Colic lymph node (tissue), 1 donor: ENCODE results near the genes EPOR, ELAVL3, ZNF878 and THSD8.

- PRO-cap, result unidirectional peak, plus-strand start at chr19:11243570
Observed at GRCh38 chr19:11243023-11243939, 3.9 kb downstream of the ANGPTL8 start.

- PRO-cap, result no peak
Observed at GRCh38 chr19:11323907-11324905, 15.3 kb downstream of the RAB3D start.

- PRO-cap, result unidirectional peak, plus-strand start at chr19:11383119; unidirectional peak, plus-strand start at chr19:11383169
Observed at GRCh38 chr19:11382759-11383355, 1.3 kb downstream of the EPOR start.

DNA sequence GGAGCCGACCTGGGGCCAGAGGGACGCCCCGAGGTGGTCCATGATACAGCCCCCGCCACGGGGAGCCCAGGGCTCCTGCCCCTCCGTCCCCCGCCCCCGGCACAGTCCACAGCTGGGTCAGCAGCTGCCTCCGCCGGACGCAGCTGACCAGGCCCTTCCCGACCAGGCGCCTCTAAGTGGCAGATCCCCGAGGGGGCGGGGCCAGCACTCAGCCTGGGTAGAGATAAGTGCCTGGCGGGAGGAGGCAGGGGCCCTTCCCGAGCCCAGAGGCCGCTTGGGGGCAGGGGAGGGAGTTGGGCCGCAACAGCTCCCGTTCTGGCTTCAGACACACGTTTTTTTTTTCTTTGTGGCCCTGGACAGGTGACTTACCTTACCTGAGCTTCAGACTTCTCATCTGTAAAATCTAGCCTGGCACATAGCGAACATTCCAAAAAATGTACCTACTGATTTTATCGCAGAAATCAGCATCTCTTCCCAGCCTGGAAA is at the start of gene EPOR:
TSS of gene EPOR (minus strand) at position 149 of the 486 bp plus-strand sequence.
- PRO-cap, result unidirectional peak, minus-strand start at position 103 of the sequence; unidirectional peak, minus-strand start at position 148 of the sequence

- PRO-cap, result no peak
Observed at GRCh38 chr19:11480530-11481432, at the start of gene ELAVL3. ELAVL3 (minus strand) TSS chr19:11481046.

- PRO-cap, result no peak
Observed at GRCh38 chr19:11624084-11624476, 26.8 kb downstream of the ZNF627 start.

DNA sequence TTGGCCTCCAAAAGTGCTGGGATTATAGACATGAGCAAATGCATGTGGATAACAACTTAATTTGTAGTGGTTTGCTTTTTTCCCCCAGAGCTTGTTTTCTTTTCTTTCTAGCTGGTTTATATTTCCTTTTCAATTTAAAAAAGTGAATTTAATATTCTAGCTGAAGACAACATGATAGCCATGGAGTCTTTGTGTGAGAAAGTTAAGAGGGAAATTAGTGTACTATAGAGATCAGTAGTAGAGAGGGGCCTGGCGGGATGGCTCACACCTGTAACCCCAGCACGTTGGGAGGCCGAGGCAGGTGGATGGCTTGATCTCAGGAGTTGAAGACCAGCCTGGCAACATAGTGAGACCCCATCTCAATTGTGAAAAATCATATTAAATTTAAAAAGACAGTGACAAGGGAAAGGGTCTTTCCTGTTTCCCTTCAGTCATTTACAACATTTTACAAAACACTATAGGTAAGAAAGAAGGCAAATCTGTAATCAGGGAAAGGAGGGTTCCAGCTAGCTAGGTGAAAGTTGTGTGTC is 3.7 kb downstream of the ZNF763 start:
- PRO-cap, result no peak

DNA sequence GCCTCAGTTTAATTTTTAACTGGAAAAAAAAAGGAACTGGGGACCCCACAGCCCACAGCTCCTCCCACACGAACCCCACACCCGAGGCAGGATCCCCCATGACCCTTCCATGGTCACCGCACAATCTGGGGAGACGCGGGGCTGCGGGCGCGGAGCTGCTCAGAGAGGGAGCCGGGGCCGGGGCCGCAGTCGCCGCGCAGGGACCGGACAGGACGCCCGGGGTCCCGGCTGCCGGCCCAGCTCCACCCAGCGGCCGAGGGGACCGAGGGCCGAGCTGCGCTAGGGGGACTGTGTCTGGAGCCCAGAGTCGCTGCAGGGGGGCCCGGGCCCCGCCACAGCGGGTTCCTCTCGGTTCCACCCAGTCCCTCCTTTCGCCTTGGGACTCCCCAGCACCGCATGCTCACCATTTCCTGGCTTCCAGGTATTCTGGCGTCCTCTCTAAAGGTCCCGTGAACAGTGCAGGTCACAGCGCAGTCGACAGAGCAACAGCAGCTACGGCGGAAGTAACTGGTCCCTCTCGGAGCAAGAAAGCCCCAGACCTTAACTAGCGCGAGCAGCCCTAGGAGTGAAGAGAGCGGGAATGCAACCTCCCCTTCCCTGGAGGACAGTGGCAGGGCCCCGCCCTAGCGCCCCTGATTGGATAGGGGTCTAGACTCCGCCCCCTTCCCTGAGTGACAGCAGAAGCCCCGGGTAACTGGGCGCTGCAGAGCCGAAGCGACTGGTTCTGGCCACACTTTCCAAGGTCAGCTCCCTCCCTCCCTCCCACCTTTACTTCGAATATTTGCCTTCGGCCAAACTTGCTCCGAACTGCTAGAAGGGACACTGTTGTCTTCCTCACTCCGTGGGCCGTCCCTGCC is at the start of gene ZNF878:
TSS of gene ZNF878 (minus strand) at position 567 of the 857 bp plus-strand sequence.
- PRO-cap, result unidirectional peak, minus-strand start at position 567 of the sequence

- PRO-cap, result no peak
Observed at GRCh38 chr19:12400048-12400934, 780 bp downstream of the ZNF799 start.

DNA sequence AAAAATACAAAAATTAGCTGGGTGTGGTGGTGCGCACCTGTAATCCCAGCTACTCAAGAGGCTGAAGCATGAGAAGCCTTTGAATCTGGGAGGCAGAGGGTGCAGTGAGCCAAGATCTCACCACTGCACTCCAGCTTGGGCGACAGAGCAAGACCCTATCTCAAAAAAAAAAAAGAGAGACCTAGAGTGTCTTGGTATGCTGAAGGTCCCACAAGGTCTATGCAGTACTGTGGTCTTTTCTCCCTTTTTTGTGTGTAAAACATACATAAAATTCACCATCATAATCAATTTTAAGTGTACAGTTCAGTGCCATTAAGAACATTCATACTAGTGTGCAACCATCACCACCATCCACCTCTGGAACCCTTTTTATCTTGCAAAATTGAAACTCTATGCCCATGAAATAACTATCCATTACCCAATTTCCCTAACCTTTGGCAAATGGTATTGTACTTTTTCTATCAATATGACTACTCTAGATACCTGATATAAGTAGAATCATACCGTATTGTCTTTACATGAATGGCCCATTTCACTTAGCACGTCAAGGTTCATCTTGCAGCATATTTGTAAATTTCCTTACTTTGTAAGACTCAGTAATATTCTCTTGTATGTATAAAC is 26.9 kb downstream of the ZNF564 start:
- PRO-cap, result no peak

GRCh38 chr19:12597004-12597683 is 13.5 kb downstream of the ZNF490 start:
- PRO-cap, result no peak

DNA sequence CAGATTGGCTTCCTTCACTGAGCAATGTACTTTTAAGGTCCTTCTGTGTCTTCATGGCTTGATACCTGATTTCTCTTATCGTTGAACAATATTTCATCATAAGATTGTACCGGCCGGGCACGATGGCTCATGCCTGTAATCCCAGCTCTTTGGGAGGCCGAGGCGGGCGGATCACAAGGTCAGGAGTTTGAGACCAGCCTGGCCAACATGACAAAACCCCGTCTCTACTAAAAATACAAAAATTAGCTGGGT is 4.6 kb downstream of the ZNF791 start:
- PRO-cap, result no peak

DNA sequence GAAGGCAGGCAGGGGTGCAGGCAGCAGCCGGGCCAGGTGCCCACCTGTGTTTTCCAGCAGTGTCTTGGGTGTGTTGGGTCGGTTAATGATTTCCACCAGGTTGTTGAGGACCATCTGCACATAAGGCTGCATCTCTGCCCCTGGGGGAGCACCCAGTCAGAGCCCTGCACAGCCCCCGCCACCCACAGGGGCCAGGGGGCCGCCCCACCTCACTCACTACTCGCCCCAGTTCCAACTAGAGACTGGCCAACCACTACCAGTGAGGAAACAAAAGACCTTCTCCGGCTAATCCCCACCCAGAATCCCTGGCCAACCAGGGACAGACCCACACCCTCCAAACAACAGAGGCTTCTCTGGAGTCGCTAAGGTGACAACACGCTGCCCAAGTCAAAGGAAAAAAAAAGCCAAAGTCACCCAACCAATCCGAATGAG is 6.4 kb upstream of the FBXW9 start:
- PRO-cap, result no peak

- PRO-cap, result no peak
Observed at GRCh38 chr19:12730474-12731494, 3.7 kb downstream of the TRIR start.

GRCh38 chr19:12777906-12778646 is 2.7 kb upstream of the HOOK2 start:
- PRO-cap, result bidirectional peak, plus-strand start at chr19:12778252, minus-strand start at chr19:12778212; bidirectional peak, plus-strand start at chr19:12778304, minus-strand start at chr19:12778293; bidirectional peak, plus-strand start at chr19:12778531, minus-strand start at chr19:12778534

GRCh38 chr19:12784439-12785405 is 6.6 kb upstream of the JUNB start:
- PRO-cap, result bidirectional peak, plus-strand start at chr19:12784758, minus-strand start at chr19:12784729

DNA sequence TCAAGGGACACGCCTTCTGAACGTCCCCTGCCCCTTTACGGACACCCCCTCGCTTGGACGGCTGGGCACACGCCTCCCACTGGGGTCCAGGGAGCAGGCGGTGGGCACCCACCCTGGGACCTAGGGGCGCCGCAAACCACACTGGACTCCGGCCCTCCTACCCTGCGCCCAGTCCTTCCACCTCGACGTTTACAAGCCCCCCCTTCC is 1.4 kb downstream of the JUNB start:
- PRO-cap, result no peak

DNA sequence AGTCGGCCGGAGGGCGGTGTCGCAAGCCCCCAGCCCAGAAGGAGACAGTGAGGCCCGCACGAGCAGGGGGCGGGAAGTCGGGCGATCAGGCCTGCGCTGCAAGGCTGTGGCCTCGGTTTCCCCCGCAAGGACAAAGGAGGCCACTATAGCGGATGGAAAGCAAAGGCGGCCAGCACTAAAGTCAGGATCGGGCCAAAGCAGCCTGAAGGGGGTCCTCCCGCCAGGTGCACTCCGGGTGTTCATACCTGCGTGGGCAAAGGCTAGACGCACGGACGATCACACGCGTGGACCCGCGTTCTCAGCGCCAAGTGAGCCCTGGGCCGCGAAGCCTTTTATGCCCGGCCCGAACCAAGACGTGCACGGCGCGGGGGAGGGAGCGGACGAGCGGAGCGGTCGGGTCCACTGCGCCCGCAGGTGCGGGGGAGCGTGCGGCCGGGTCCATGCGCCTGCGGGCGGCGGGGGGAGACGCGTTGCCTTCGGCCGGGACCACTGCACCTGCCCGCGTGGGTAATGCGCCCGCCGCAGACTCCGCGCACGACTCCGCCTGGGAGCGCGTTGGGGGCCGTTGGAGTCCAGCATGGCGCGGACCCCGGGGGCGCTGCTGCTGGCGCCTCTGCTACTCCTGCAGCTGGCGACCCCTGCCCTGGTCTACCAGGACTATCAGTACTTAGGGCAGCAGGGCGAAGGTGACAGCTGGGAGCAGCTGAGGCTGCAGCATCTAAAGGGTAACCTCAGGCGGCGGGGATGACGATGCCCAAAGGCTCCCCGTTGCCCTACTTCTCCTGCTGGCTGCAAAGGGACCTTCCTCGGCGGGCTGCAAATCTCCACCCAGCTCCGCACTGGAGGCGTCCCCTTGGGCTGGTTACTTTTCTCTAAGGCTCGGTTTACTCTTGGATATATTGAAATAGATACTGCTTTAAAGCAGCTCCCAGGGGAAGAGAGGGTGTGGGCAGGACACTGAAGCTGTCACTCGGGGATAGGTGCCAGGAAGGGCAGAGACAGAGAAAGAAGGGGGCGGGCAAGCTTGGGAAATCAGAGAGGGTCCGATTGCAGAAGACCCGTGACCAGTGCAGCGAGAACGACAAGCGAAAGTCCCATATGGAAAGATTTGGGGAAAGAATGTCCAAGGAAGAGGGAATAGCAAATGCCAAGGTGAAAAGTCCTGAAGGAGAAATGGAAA is at the start of gene THSD8:
TSS of gene THSD8 (plus strand) at position 575 of the 1,180 bp plus-strand sequence.
- PRO-cap, result bidirectional peak, plus-strand start at position 402 of the sequence, minus-strand start at position 306 of the sequence

DNA sequence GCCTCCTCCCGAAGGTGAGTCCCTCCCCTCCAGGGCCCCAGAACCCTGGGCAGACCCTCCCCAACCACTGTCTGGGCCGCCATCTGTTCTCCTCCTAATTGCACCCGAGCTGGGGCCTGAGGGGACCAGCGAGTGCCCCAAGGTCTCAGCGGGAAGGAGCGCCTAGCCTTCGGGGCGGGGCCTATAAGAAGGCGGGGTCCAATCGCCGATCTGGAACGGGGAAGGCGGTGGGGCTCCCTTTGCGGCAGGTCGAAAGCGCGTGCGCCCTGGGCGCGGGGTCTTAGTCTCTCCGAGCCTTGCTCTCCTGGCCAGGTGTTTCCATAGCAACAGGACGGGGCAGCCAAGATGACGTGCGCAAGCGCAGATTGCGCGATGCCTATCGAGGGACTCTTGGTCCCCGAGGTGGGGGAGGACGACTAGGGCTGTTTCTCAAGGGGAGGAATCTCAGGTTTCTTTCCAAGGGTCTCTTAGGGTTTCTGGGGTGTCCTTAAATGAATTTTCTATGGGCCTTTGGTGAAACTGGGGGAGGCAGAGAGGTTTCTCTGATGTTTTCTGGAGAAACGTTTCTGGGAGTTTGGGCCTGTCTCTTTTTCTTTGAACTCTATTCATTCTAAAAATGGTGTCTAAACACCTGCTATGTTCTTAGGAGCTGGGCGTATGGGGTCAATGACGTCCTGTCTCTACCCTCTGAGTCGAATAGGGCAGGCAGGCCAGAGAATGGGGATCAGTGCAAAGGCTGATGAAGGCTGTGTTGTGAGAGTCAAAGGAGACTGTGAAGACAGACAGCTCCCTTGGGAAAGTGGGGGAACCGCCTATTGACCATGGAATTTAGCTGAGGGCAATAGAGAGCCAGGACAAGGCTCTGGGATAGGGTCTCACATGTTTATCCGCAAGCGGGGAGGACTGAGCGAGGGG is 3.0 kb downstream of the MAST1 start:
- PRO-cap, result no peak

GRCh38 chr19:12891404-12892051 is 568 bp downstream of the GCDH start:
- PRO-cap, result no peak